ENCODE measurements around a stretch of chr20.

DNA sequence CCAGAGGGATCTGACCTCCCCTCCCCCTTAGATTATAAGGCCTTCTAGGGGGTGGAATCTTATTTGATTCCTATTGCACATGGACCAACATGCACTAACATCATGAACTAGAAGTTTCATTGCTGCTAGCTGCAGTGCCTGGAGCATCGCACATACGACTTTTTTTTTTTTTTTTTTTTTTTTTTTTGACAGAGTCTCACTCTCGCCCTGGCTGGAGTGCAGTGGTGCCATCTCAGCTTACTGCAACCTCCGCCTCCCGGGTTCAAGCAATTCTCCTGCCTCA lies 11.3 kb downstream of the GNAS start:
- RRBS = no CpG with 5 or more reads among the region's 5 CpGs

DNA sequence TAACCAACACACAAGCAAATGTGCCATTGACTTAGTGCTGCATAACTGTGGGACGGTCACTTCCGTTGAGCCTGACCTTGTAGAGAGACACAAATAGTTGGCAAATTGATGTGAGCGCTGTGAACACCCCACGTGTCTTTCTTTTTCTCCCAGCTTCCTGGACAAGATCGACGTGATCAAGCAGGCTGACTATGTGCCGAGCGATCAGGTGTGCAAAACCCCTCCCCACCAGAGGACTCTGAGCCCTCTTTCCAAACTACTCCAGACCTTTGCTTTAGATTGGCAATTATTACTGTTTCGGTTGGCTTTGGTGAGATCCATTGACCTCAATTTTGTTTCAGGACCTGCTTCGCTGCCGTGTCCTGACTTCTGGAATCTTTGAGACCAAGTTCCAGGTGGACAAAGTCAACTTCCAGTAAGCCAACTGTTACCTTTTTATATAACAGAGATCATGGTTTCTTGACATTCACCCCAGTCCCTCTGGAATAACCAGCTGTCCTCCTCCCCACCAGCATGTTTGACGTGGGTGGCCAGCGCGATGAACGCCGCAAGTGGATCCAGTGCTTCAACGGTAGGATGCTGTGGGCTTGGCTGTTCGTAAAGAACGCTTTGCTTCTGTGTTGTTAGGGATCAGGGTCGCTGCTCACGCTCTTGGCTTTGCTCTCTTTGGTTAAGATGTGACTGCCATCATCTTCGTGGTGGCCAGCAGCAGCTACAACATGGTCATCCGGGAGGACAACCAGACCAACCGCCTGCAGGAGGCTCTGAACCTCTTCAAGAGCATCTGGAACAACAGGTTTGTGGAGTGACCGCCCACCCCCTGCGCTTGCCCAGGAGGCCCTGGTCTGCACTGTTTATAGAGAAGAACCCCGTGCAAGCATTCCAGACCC lies 18.0 kb downstream of the GNAS start:
- RRBS = no CpG with 5 or more reads among the region's 27 CpGs

DNA sequence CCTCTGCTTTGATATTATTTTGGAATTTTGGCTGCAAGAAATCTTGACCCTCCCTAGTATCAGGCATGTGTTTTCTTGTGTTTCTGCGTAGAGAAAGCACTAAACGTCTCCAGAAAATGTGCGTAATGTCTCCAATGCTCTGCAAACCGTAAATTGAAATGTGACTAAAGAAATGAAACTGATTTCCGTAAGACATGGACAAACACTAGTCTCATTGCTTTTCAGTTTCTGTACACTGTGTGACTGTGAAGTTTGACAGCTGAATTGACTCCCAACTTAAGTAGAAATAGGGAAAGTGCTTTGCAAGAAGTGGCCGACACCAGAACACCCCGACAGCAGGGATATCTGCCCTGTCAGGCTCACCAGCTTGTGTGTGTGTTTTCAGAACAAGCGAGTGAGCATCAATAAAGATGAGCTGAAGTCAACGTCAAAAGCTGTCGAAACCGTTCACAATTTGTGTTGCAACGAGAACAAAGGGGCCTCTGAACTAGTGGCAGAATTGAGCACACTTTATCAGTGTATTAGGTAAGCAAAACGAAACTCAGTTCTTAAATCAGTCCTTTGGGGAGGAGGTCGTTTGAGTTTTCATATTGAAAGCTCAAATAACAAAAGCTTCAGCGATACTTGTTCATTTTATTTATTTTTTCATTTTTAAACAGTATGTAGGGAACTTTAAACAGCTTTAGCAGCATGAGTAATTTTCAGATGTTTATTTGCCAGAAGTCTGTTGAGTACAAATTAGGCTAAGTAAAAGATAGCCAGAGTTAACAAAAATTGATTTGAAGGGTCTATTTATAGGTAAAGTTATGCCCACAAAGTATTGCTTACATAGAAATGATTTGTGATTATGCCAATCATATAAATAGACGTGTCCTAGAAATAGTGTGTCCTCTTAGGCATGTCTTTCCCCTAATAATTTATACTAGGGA lies 10.7 kb downstream of the NELFCD start:
- RRBS = no CpG with 5 or more reads among the region's 16 CpGs

DNA sequence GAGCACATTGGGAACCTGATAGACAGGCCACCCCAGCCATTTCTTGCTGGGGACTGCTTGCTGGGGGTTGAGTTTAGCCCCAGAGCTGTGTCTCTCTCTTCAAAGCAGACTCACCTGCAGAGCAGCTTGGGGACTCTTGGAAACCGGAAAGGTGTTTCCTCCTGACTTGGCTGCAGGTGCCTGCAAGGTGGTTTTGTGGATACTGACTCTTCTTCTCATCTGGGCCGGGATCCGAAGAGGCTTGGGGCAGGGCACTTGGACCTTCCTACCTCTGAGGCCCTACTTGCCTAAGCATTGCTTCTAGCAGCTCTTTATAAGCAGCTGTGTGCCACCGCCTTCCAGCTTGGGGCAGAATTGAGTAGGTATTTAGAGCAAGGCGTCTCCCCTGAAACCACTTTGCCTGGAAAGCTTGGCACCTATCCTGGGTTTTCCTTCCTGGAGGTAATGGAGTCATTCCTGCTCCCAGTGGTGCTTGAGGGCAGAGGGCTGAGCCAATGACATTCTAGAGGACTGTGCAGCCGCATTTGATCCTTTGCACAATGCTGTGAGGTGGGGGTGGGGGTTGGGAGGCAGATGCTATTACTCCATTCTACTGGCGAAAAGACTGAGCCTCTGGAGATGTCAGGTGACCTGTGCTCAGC lies 3.4 kb upstream of the CTSZ start:
- RRBS = 75% methylated on average over 2 of the region's 7 CpGs

GRCh38 chr20:59040957-59041409 lies 1.6 kb downstream of the PRELID3B start:
- RRBS = no CpG with 5 or more reads among the region's 6 CpGs

GRCh38 chr20:59063756-59064132 lies 21.2 kb upstream of the PRELID3B start:
- RRBS = no CpG with 5 or more reads among the region's 11 CpGs

- RRBS = no CpG with 5 or more reads among the region's 9 CpGs
Measured at GRCh38 chr20:59151624-59152257, 11.9 kb upstream of the ZNF831 start.

DNA sequence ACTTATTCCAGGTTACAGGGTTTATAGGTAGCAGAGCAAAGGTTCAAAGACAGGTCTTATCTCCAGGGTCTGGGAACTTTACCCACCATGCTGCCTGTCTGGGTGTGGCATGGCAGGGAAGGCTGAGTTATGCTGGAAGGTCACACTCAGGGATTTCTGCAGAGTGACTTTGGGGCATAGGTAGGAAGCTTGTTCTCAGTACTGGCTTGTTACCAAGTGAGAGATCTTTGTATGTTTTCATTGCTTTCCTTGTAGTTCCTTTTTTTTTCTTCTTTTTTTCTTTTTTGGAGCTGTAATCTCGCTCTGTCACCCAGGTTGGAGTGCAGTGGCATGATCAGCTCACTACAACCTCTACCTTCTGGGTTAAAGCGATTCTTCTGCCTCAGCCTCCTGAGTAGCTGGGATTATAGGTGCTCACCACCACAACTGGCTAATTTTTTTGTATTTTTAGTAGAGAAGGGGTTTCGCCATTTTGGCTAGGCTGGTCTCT lies 1.9 kb downstream of the ZNF831 start:
- RRBS = no CpG with 5 or more reads among the region's 3 CpGs

GRCh38 chr20:59403716-59404116 lies 103.3 kb downstream of the EDN3 start:
- RRBS = under 1% methylated on average over 13 of the region's 32 CpGs

DNA sequence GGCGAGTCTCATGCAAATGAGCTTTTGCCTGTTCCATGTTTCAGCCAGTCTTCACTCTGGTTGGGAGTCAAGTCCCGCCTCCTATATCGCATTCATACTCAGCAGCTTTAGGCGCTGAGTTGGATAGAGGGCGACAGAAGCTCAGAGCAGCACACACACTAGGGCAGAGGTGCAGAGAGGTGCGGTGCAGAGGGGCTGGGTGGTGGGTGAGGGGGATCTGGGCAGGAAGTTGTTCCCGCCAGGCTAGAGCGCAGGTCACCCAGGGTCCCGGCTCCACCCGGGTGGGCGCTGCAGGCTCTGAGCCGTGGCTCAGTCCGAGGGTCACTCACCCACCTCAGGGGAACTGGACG lies 89.2 kb upstream of the PHACTR3 start:
- RRBS = no CpG with 5 or more reads among the region's 14 CpGs

- RRBS = no CpG with 5 or more reads among the region's 6 CpGs
Measured at GRCh38 chr20:59836607-59837042, 96.8 kb downstream of the SYCP2 start.

DNA sequence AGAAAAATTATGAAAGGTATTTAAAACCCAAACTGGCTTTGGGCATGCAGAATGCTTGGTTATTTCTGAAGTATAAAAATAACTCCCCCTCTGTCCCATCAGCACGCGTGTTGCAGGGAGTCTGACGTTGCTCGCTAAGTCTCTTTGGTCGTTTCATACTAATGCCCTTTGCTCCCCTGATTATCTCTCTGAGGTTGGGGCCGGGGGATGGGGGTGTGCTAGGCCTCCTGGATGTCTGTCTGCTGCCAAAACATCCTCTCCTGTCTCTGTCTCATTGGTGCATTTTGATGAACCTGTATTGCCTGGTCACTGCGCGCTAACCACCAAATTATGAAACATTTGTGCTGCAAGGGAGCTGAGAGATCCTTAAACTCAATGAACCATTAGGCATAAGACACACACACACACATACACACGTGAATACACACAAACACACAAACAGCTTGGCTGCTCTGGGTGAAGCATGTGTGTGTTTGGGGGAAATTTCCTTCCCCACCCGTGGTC lies 96.4 kb downstream of the CDH26 start:
- RRBS = no CpG with 5 or more reads among the region's 10 CpGs

GRCh38 chr20:60455288-60455767 lies 497.1 kb downstream of the CDH26 start:
- RRBS = no CpG with 5 or more reads among the region's 9 CpGs

- RRBS = no CpG with 5 or more reads among the region's 5 CpGs
Measured at GRCh38 chr20:61208740-61209067, 43.4 kb upstream of the CDH4 start.

GRCh38 chr20:62097003-62097353 lies 25.3 kb upstream of the LSM14B start:
- RRBS = 87% methylated on average over 3 of the region's 13 CpGs

DNA sequence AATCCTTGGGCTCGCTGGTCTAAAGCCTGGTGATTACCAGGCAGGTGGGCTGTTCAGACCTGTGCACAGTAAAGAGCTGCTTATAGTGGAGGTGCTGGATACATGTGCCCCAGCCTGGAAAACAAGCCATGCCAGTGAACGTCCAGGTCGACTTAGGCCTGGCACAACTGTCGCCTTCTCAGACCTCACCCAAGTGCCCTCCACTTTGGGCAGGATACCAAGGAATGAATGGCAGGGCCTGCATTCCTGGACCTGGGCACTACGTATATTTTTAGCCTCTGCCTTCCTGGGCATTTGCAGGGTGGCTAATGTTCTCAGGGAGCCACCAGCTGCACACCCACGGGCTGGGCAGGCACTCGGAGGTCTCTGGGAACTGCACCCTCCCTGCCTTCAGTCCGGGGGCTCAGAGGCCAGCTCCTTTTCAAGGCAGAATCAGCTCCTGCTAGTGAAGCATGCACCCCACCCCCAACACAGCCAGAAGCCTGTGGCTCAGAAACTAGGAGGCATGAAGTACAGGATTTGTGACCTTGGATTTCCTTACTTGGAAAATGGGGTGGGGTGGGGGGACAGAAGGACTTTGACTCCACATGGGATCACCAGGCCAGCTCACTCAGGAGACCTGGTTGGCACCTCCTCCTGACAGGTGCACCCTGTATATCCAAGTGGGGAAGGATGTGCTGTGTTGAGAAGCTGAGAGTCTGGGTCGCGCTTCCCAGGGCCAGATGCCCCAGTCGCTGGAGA lies 2.6 kb upstream of the LSM14B start:
- RRBS = no CpG with 5 or more reads among the region's 11 CpGs

GRCh38 chr20:62133098-62133636 lies 10.0 kb downstream of the PSMA7 start:
- RRBS = 69% methylated on average over 2 of the region's 23 CpGs

DNA sequence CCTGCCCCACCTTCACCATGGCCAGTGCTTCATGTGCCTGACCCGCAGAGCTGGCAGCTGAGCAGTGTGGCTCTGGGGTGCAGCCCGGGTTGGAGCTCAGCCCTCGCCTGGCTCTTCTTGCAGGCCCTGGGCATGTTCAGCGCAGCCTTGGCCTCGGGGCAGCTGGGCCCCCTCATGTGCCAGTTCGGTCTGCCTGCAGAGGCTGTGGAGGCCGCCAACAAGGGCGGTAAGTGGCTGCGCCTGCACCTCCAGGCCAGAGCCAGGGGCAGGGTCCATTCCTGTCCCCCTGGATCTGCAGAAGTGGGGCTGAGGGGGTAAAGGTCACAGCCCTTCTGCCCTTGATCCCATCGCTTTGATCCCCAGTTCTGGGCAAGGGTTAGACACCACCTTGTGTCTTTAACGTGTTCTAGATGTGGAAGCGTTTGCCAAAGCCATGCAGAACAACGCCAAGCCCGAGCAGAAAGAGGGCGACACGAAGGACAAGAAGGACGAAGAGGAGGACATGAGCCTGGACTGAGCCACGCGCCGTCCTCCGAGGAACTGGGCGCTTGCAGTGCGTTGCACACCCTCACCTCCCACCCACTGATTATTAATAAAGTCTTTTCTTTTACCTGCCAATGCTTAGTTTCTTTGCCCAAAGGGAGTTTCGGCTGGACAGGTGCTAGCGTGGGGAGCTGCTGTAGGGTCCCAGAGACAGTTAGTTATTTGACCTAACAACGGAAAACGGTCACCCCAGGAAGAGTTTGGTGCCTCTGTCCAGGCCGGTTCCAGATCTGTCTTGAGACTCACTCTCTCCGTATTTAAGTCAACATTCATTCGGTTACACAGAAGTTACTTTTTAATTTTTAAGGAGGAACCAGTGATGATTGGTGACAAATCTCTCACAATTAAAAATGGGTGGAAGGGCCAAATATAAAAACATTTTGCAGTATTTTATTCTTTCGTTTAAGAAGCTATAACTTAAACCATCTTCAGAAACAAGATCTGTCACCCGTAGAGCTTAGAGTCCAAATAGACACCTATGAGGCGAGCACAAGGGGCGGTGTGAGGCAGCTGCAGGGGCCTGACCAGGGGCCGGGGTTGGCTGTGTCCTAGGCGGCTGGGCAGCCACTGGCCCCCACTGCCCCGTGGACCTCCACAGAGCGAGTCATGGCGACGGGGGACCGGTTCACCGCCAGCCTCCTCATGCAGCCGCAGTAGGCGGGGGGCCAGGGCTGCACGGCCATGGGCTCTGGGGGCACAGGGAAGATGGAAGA lies 5.9 kb downstream of the ADRM1 start:
- RRBS = 69% methylated on average over 2 of the region's 45 CpGs

DNA sequence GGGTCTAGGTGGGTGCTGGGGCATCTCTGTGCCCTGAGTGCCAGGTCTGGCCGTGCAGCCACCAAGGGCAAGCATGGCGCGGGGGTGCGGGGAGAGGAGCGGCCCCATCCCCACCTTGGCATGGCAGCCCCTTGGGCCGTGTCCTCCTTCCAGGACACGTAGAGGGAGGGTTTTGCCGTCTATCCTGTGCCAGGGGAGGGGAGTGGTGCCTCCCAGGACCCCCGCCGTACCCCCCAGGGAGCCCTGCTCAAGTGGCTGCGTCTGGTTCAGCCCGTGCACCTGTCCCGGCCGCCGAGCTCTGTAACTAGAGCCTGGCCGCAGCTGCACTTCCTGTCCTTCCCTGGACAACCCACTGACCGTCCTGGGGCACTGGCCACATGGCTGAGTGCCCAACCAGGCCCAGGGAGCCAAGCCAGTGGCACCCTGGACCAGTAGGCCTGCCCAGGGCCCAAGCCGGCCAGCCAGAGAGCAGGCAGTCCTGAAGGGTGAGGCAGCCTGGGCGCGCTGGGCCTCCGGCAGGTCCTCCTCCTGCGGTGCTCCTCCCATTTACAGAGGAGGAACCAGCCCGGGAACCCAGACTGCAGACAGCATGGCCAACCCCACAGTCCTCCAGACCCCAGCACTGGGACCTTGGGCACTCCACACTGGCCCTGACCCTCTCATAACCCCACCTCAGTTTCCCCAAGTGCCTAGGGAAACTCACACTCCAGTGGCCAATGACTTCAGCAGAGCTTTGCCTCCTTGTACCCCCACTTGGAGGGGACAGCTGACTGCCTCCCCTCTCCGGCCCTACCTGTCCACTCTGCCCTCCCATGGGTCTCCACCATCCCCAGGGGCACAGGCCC lies 8.8 kb downstream of the LAMA5 start:
- RRBS = 55% methylated on average over 6 of the region's 24 CpGs

DNA sequence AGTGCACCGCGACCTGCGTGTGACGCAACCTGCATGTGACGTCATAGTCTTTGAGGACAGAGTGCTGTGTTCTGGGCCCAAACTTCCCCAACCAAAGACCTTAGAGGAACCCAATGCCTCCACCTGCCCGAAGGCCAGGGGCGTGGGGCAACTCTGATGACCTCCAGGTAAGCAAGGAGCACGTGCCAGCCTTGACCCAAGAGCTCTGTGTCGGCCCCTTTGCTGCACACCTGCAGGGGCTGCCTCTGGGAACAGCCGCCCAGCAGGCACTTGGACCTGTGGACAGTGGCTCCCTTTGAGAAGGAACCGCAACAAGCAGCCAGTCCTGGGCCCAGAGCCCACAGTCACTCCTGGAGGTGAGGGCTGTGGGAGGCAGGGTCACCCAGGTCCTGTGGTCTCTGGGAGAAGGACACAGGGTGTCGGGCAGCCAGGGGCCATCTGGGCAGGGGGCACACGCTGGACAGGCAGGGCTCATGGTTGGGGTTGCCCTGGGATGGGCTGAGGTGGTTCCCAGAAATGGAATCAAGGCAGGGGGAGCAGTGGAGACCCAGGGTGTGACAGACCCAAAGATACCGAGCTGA lies 1.5 kb downstream of the CABLES2 start:
- RRBS = no CpG with 5 or more reads among the region's 14 CpGs